Temporal lobe (tissue), 2 donors: ENCODE data around the gene VEZT.

DNA sequence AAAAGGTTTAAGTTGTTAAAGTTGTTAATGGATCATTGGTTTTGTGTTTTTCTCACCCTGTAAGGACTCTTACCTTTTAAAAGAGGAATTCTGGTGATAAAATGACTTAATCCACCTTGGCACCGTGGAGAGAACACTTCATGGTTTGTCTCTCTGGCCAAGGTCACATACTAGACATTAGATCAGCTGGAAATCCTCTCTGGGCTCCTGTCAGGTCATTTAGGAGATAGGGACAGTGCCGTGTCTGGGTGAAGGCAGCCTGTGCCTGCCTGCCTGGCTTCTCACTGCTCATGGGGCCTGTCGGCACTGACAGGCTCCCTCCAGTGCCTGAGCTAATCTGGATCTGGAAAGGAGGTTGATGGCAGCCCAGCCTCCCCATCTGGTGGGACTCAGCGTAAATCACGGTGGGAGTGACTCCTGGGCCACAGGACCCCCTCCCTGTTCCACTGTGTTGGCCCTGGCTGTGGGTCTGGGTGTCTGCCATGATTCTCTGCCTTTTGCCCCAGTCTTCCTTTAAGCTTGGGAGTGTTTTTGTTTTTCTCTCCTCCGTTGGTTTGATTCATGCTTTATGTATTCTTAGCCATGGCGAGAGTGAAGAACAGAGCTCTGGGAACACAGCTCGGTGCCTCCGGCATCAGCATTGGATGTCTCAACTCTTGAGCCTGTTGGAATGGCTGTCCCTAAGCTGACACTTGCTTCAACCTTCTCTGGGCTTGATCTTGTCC lies 5.8 kb downstream of the CRADD start:
- RAMPAGE, long total RNA: no peak

DNA sequence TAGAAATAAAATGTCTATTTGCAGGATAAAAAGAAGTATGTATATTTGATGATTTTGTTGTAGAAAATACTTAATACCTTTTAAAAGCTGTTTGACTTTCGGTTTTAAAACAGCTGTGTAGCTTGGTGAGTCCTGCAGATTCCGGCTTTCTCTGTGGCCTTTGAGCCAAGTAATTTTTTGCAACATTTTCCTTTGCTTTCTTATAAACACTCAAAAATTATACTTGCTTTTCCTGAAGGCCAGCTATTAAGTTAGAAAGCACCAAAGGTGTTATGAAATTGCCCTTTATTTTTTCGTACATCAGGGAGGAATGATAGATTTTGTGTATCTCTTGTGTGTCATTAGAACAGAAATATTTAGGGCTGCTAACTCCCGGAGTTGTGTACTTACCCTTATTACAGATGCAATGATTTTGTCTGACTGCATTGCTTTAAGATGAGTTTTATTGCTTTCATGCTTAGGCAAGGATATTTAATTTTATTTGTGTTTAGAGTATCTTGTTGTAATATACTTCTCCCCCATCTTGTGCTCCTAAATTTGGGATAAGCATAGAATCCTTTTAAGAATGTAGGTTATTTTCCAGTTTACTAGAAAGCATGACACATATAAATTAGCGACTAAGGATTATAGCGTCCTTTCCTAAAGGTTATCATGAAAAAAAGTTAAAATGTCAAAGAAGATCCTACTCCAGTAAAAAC lies 63.8 kb downstream of the CRADD start:
- RAMPAGE, long total RNA: no peak

- RAMPAGE, long total RNA: no peak
These were observed 66.1 kb downstream of the CRADD start for GRCh38 chr12:93743061-93743890.

DNA sequence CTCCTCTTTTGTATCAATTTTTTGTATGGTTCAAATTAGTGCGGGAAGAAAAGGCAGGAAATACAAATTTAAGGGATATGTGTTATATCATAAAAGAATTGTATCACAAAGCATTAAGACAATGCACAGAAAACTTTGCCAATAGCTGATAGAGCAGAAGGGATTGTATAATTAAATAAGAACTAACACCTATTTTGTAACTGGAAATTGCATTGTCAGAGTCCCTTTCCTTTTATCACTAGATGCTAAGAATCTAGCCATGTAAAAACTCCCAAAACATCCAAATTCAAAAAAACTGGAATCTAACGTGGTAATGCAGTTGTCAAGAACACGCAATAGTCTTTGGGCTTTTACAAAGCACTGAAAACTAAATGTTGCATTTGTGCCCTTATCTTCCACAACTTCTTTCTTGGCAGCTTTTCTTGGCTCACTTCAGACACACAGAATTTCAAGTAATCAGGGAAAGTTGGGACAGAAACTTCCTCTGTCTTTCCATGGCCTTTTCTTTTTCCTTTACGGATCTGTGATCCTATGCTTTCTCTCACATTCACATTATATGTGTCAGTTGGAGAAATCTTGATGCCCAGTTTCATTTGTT lies 135.9 kb downstream of the CRADD start:
- RAMPAGE, long total RNA: no peak

DNA sequence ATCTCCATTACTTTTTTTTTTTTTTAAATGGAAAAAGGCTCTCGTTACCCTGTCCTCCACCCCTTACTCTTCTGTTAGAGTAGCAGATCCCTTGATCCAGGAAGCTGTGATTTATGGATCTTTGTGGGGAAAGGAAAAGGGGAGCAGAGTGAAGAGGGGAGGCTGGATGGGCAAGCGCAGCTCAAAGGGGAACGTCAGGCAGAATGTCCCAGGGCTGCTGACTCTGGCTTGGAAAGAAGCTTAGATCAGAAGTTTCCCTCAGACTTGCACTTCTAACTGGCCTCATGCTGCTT lies 122.3 kb downstream of the PLXNC1 start:
- RAMPAGE, long total RNA: no peak

GRCh38 chr12:94336140-94336410 lies 123.6 kb downstream of the CEP83 start:
- RAMPAGE, long total RNA: no peak

- RAMPAGE, long total RNA: no peak
These were observed 74.2 kb downstream of the TMCC3 start for GRCh38 chr12:94576205-94576553.

GRCh38 chr12:94832694-94833689 lies 170.5 kb downstream of the NDUFA12 start:
- RAMPAGE, long total RNA: no peak

GRCh38 chr12:95125044-95125345 lies 51.6 kb upstream of the NR2C1 start:
- RAMPAGE, long total RNA: no peak

DNA sequence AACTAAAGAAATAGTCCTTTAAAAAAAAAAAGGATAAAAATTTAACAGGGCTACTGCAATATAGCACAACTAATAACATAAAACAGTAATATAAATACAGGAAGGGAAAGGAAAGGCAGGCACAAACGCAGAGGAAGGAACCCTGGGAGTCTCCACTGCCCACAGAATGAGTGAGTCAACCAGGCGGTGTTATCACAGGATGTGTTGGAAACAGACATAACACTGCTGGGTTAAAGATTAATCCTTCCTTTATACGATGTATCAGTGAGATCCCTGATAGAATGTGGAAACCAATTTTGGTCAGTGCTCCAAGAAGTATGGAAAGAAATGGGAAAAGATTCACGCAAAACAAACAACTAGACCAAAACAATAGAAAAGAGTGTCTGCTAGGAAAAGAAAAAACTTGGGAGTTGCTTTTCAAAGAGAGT lies 47.9 kb downstream of the FGD6 start:
- RAMPAGE, long total RNA: no peak

- RAMPAGE, long total RNA: no peak
These were observed at the start of gene VEZT for GRCh38 chr12:95217724-95217986. Gene VEZT (plus strand): TSS chr12:95217807.

DNA sequence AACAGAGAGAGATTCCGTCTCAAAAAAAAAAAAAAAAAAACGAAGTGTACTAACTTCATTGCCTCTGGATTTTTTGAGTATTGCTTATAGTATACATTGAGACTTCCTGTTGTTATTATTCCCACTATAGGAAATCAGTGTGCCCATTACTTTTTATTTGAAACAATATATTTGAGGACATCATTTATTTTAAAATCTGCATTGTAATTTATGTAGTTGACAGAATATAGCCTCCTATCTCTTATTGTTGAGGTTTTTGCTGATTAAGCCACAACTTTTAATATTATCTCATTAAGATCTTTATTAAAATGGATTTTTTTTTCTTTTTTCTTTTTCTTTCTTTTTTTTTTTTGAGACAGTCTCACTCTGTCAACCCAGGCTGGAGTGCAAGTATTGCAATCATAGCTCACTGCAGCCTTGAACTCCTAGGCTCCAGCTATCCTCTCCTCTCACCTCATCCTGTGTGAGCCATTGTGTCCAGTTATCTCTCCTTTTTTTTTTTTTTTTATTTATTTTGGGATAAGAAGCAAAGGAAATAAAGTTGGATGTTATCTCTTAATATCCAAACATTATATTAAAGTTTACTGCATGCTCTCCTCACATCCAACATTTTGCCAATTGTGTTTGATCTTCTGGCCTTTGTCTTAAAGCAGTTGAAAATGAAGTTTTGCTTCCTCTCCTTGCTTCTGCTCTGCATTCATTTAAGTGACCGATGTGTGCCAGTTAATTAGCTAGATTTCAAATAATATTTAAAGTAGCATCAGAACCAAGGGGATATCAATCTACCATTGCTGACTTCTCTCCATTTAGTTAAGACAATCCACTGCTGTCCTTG lies 12.7 kb downstream of the VEZT start:
- RAMPAGE, long total RNA: no peak

DNA sequence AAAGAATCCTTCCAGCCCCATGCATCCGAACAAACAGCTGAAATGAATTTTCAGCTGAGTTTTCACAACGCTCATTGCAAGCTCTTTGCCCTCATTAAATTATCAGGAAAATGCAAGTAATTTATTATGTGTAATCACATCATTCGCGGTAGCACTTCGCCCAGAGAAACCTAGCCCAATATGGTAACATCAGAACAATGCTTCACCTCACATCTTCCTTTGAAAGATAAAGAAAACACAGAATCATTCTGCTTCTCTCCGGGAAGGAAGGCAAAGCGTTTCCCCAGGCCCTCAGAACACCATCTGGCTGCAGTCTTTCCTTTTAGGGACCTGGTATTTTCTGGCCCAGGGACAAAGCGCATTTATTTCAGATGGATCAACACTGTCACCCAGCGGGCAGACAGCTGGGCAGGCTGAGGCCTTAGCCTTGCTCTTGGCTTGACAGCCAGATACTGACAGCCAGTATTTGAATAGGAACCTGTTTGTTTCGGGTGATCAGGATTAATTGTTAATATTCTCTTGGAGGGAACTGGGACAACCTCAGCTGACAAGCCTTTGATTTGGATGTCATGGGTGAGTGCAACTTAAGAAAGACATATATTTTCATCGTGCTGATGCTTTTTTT lies 118.8 kb downstream of the VEZT start:
- RAMPAGE, long total RNA: no peak

GRCh38 chr12:95548074-95548632 lies 3.1 kb downstream of the USP44 start:
- RAMPAGE, long total RNA: no peak

GRCh38 chr12:95653751-95654546 lies 102.7 kb upstream of the USP44 start:
- RAMPAGE, long total RNA: no peak

DNA sequence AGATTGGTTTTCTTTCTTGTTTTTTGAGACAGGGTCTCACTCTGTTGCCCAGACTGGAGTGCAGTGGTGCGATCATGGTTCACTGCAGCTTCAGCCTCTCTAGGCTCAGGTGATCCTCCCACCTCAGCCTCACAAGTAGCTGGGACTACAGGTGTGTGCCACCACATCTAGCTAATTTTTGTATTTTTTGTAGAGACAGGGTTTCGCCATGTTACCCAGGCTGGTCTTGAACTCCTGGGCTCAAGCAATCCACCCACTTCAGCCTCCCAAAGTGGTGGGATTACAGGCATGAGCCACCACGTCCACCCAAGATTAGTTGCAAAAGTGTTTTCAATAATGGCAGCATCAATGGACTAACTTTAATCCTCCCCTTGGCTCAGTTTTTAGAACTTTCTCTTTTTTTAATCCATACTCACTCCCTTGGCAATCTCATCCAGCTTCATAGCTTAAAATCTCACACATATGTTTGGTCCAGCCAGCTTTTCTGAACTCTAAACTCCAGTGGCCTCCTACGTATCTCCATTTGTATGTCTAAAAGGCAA lies 18.5 kb downstream of the NTN4 start:
- RAMPAGE, long total RNA: no peak

DNA sequence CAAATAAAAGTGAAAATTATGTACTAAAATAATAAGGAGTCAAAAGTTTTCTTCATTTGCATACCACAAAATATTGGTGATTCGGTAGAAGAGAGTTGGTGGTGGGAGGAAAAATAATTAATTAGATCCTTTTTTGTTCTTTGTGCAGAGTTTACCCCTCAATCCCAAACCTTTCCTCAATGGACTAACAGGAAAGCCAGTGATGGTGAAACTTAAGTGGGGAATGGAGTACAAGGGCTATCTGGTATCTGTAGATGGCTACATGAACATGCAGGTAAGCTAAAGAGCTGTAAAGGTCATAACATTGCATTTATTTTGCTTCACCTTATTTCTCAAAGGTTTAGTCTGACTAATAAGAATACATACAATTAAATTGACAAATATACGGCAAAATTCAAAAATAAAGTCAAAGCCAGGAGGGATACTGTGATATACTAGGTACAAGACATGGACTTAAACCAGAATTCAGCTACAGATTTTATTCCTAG lies 2.3 kb downstream of the SNRPF start:
- RAMPAGE, long total RNA: no peak

DNA sequence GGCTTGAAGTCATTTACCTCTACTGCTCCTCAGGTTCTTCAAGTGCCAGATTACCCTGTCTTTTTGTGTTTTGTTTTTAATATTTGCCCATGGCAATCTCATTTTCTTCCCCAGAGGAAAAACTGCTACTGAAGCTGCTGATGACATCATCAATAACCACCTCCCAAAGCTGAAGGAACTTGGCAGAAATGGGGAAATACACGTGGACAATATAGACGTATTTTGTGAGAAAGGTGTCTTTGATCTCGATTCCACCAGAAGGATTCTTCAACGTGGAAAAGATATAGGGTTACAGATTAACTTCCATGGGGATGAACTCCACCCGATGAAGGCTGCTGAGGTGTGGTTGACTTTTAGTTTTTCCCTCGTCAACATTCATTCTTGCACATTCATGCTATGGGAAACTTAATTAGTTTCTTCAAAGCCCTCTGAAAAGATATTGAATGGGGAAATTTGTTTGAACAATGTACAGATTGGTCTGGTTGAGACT lies 17.2 kb downstream of the AMDHD1 start:
- RAMPAGE, long total RNA: no peak

DNA sequence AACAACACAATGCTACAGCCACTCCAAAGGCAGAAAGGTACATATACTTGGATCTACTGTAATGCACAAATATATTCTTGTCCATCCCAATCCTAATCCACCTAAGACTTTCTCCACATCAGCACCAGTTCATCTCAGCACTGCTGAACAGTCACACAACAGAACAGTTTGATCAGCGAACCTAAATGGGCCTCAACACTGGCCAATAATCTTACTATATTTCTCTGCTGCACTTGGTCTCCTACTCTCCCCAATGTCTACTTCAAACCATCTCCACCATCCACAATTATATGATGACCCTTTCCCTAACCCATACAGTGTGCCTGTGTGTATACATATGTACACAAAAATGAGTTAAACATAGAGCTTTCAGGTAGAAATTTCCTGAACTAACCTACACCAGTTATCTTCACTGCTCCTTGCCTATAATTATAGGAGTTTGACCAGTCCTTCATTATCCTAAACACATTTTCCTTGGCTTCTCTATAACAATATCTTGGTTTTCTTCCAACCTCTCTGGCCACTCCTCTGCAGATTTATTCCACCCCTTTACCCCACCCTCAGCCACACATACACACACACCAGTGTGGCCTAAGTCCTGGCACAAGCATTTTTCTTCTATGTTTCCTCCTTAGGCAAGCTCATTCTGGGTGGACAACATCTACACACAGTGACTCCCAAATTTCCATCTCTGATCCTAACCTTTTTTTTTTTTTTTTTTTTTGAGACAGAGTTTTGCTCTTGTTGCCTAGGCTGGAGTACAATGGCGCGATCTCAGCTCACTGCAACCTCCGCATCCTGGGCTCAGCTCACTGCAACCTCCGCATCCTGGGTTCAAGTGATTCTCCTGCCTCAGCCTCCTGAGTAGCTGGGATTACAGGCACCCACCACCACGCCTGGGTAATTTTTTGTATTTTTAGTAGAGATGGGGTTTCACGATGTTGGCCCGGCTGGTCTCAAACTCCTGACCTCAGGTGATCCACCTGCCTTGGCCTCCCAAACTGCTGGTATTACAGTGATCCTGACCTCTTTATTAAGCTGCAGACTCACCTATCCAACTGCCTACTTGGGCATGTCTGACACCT lies 25.1 kb downstream of the CDK17 start:
- RAMPAGE, long total RNA: no peak

- RAMPAGE, long total RNA: no peak
These were observed 7.8 kb downstream of the CDK17 start for GRCh38 chr12:96392412-96392806.